Testis (tissue), 5 donors: ENCODE measurements around a stretch of chr2.

DNA sequence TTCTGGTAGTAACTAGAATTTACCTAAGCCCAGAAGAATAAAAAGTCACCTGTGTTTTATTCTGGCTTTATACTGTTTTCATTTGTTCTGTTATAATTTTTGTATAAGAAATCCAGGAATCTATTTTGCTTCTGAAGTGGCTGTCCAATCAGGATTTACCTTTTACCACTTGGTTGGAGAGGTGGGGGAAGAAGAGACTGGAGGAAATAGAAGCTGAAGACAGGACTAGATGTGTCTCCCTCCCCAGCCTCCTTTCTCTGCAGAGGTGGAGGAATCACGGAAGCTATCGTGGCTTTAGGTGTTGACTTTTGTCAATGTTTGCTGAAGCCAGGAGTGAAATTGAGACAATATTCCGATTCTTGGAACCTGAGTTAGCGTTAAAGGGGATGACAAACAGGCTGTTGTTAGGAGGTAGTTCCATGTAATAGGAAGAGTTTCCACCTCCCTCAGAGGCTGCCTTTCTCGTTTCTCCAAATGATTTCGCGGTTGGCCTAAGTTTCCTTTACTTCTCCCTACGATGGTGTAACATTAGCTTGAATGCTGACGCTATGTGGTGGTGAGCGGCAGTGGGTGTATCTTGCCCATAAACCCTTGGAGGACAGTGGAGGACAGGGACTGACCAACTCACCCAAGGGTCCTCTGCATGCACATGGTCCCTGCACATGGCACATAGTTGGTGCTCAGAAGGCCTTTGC is 43.6 kb downstream of the PDCL3 start:
- PRO-cap, 3 experiments, result no peak in any of the 3 experiments
- RAMPAGE, long total RNA, 2 experiments, result no peak in any of the 2 experiments
- RRBS, result no CpG with 5 or more reads among the region's 10 CpGs

GRCh38 chr2:100821561-100822003 is 1.6 kb downstream of the NPAS2 start:
- PRO-cap, 3 experiments, result no peak in any of the 3 experiments
- RAMPAGE, long total RNA, 2 experiments, result no peak in any of the 2 experiments
- RRBS, result no CpG with 5 or more reads among the region's 4 CpGs

DNA sequence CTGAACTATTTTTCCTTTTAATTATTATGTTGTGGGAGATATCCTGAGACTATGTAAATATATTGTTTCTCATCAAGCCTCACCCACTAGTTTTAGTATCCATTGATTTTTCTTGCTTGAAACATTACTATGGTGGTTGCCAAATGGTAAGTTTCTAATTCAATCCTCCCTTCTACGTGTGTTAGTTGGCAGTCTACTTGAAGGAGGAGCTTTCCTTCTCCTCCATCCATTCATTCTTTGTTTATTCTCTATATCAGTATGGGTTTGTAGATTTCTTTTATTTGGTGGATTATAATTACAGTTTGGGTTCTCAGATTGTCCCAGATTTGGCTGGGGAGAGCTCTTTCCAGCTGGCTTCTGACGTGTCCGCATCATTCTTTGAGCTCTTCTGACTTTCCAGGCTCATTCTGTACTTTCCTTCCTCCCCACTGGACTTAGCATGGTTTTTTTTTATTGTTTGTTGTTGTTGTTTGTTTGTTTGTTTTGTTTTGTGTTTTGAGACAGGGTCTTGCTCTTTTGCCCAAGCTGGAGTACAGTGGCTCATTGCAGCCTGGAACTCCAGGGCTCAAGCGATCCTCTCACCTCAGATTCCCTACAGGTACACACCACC is 40.6 kb downstream of the NPAS2 start:
- PRO-cap, 3 experiments, result no peak in any of the 3 experiments
- RAMPAGE, long total RNA, 2 experiments, result no peak in any of the 2 experiments
- RRBS, result no CpG with 5 or more reads among the region's 4 CpGs

DNA sequence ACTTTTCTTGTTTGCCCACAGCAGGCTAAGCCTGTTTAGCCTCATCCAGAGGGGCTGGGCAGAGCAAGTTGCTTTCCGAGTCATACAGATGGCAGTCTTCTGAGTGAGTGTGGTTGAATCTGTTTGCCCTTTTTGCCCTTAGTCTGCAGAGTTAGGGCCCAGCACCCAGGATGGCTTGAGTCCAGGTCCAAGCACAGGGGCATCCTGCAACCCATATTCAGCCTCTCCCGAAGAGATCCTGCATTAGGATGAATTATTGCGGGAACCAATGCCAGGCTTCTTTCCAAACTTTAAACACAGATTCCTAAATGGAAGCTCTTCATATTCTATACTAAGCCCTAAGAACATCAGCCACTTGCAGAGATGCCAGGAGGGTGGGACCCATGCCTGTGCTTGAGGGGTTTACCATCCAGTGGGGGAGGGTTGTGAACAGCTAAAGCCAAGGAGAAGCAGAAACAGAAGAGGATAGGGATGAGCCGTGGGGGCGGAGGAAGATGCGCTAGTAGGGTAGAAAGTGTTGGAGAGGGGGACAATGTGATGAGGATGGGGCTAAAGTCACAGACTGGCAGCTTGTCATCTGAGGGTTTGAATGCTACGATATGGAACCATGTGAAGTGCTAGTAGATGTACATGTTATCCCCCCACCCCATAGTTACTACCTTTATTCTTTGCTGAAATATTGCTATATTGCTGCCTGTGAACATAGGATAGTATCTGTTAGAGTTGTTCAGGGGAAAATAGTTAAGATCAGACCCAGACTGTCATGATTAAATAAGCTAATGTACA is 68.2 kb downstream of the NPAS2 start:
- PRO-cap, 3 experiments, result no peak in any of the 3 experiments
- RAMPAGE, long total RNA, 2 experiments, result no peak in any of the 2 experiments
- RRBS, result no CpG with 5 or more reads among the region's 7 CpGs

DNA sequence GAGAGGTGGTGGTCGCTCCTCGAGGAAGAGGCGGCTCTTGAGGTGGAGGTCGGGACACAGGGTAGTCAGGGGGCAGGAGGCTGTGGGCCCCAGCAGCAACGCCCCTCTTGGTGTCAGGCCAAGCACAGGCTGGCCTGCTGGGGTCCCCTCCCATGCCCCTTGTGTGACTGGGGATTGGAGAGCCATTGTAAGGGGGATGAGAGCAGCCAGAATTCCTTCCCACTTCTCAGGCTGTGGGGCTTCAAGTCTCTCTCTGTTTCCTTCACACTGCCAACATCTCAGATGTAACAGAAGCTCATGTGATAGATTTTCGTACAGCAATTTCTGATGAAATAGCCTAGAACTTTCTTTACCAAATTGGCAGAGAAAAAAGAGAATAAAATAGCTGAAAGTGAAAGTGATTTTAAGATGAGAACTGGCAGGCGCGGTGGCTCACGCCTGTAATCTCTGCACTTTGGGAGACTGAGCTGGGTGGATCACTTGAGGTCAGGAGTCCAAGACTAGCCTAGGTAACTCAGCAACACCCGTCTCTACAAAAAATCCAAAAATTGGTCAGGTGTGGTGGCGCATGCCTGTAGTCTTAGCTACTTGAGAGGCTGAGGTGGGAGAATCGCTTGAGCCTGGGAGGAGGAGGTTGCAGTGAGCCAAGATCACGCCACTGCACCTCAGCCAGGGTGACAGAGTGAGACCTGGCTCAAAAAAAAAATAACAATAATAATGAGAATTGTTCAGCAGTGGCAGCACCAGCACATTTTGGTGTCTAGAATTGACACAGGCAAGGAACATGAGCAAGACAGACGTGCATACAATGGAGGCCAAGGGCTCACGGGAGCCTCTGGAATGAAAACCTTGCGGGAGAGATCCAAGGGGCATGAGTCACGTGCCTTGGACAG is 61.0 kb upstream of the RPL31 start:
- PRO-cap, 3 experiments, result no peak in any of the 3 experiments
- RAMPAGE, long total RNA, 2 experiments, result no peak in any of the 2 experiments
- RRBS, result no CpG with 5 or more reads among the region's 17 CpGs

- PRO-cap, 3 experiments, result no peak in any of the 3 experiments
- RAMPAGE, long total RNA, 2 experiments, result no peak in any of the 2 experiments
- RRBS, result no CpG with 5 or more reads among the region's 6 CpGs
Measured at GRCh38 chr2:100946127-100946670, 55.9 kb upstream of the RPL31 start.

DNA sequence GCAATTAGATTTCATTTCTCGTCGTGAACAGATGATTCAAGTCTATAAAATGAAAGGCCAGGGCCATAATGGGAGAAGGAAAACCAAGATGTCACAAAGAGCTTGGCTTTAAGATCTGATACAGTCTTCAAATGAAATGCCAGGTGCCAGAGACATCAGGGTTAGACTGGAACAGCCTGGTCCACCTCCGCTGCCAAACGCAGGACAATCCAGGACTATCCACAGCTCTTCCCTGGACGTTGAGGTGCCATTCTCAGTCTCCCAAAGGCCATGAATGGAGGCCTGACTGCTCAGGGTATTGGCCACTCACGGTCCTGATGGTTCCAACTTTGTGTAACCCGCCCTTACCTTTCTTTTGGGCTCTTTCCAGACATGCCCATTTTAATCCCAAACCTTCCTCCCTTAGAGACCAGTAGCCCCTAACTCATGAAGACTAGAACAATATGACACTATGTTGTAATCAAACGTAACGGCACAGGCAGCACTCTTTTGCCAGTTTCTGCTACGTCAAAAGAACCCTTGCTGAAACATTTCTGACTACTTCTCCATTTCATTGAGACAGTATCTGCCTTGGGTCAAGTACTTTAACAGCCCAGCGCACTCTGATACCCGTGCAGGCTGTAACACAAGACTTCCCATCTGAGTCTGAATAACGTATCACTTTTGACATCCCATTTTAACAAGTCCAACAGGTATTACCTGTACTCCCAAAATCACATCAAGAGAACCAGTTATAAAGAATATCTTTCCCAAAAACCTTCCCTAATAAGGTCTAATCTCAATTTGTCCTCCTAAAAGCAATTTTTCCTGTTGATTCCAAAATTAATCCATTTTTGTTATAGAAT is 38.6 kb downstream of the TBC1D8 start:
- PRO-cap, 3 experiments, result no peak in any of the 3 experiments
- RAMPAGE, long total RNA, 2 experiments, result no peak in any of the 2 experiments
- RRBS, result no CpG with 5 or more reads among the region's 13 CpGs

DNA sequence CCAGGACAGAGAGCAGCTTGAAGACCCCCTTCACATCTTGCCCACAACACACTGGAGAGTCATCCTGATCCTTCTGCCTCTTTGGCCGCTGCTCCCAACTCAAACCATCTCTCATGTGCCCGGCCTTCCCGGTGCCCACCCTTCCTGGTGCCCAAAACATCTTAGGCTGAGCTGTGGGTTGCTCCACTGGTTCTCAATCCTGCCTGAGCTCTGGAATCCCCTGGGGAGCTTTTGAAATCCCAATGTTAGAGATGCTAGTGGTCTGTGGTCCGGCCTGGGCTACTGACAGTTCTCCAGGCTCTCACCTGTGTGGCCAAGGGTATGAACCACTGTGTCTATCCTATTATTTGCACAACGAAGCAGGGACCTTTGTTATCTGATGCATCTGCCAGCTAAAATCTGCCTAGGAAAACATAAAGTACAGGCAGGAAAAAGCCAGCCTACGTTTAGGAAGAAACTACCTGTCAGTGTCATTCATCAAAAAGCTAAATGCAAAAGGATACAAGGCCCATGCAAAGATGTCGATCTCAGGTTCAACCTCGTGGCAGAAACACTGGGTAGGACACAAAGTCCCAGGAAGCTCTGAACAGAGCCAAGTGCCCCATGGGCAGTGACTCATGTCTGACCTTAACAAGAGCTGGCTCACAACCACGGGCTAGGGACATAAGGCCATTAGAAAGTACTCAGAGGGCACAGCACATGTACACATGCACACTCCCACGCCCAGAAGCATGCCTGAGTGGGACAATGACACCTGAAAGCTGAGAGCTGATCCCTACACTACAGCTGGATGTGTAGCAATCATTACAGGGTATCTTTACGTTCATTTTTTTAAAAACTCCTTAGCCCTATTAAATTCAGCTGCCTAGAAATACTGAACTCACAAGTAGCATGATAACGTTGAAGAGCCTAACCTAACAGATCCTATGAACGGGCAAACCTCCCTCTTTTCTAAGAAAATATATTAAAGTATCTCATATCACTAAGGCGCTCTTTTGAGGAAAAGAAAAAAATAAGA is 30.7 kb downstream of the TBC1D8 start:
- PRO-cap, 3 experiments, result no peak in any of the 3 experiments
- RAMPAGE, long total RNA, 2 experiments, result no peak in any of the 2 experiments
- RRBS, result no CpG with 5 or more reads among the region's 14 CpGs

DNA sequence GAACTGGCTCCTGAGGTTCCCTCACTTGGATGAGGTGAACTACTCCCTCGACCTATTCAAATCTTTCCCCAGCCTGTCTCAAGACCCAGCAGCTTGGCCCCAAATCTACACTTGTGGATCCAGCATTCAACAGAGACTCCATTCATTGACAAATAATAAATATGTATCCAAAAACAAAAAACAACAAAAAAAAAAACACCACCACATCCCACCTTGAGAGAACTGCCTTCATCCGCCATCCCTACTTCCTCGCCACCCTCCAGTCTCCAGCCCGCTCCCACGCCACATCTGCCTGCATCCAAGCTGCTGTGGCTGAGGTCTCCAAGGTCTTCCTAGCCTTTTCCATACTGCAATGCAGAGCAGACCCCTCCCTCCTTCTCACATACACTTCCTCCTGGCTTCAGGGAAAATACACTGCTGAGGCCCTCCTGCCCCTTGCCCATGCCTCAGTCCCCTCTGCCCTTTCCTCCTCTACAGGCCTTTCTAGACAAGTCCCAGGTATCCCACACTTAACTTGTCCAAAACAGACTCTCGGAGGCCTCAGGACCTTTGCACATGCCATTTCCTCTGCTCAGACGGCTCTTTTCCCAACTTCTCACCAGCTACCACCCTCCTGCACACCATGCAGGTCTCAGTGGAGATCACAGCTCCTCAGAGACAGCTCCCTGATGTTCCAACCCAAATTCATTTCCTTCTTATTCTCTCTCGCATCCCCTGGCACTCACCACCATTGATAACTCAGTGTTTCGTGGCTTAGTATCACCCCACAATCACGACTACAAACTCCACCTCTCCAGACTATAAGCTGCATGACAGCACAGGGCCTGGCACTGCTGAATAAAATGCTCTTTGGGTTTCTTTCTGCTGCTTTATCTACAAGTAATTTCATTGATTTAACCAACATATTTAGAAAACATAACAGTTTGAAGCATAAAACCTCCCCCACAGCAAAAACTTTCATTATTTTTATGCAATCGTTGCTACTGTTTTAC is 11.7 kb downstream of the TBC1D8 start:
- PRO-cap, 3 experiments, result no peak in any of the 3 experiments
- RAMPAGE, long total RNA, 2 experiments, result no peak in any of the 2 experiments
- RRBS, result no CpG with 5 or more reads among the region's 11 CpGs

- PRO-cap, 3 experiments, result no peak in any of the 3 experiments
- RAMPAGE, long total RNA, 2 experiments, result no peak in any of the 2 experiments
- RRBS, result no CpG with 5 or more reads among the region's 13 CpGs
Measured at GRCh38 chr2:101244703-101245318, 7.9 kb upstream of the CNOT11 start.

DNA sequence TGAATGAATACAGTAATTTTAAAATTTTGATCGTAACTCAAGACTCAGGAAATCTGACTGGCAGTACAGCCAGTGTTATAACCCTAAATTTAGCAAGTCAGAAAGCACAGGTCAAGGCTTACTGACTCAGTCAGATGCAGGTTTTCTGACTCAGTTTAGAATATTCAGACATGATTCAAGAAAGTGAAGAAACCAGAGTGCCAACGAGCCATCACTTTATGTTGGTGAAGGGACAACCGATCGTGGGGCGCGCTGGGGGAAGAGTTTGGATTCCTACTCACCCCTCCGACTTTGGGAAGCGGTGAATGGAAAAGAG is 1.1 kb downstream of the RNF149 start:
- PRO-cap, 3 experiments, result no peak in any of the 3 experiments
- RAMPAGE, long total RNA, 2 experiments, result no peak in any of the 2 experiments
- RRBS, result no CpG with 5 or more reads among the region's 8 CpGs

GRCh38 chr2:101311380-101311801 is 2.9 kb upstream of the RNF149 start:
- PRO-cap, 3 experiments, result no peak in any of the 3 experiments
- RAMPAGE, long total RNA, 2 experiments, result no peak in any of the 2 experiments
- RRBS, result no CpG with 5 or more reads among the region's 2 CpGs

- PRO-cap, 3 experiments, result no peak in any of the 3 experiments
- RAMPAGE, long total RNA, 2 experiments, result no peak in any of the 2 experiments
- RRBS, result no CpG with 5 or more reads among the region's 3 CpGs
Measured at GRCh38 chr2:101396254-101396700, 9.0 kb upstream of the CREG2 start.

- PRO-cap, 3 experiments, result no peak in any of the 3 experiments
- RAMPAGE, long total RNA, 2 experiments, result no peak in any of the 2 experiments
- RRBS, result no CpG with 5 or more reads among the region's 25 CpGs
Measured at GRCh38 chr2:101434730-101435553, 40.0 kb downstream of the RFX8 start.

DNA sequence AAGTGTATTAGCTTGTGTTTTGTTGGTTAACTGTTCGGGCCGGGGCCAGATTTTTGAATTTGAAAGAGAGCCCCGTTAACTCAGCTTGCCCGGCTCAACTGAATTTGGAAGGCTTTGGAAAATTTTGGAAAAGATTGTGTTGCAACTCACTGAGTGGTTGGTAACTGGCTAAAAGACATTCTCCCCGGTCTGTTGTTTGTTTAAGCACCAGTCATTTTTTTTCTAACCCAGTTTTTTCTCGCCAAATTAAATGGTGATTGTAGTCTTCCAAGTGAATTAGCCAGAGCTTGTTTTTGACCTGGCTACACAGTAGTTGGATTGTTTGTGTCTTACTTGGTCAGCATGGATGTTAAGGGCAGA is 2.3 kb downstream of the MAP4K4 start:
- PRO-cap, 3 experiments, result no peak in any of the 3 experiments
- RAMPAGE, long total RNA, 2 experiments, result no peak in any of the 2 experiments
- RRBS, result 5% methylated on average over 3 of the region's 6 CpGs

- PRO-cap, 3 experiments, result no peak in any of the 3 experiments
- RAMPAGE, long total RNA, 2 experiments, result no peak in any of the 2 experiments
- RRBS, result no CpG with 5 or more reads among the region's 6 CpGs
Measured at GRCh38 chr2:101835756-101836250, 138.3 kb downstream of the MAP4K4 start.

GRCh38 chr2:102034887-102035341 is 43.2 kb downstream of the IL1R2 start:
- PRO-cap, 3 experiments, result no peak in any of the 3 experiments
- RAMPAGE, long total RNA, 2 experiments, result no peak in any of the 2 experiments
- RRBS, result no CpG with 5 or more reads among the region's 10 CpGs

- PRO-cap, 3 experiments, result peak in 3 of 3 experiments; most common plus-strand start chr2:102048749 (in 3); most common minus-strand start chr2:102048584 (in 2)
- RAMPAGE, long total RNA, 2 experiments, result no peak in any of the 2 experiments
- RRBS, result no CpG with 5 or more reads among the region's 9 CpGs
Measured at GRCh38 chr2:102048413-102049001, 56.7 kb downstream of the IL1R2 start.

DNA sequence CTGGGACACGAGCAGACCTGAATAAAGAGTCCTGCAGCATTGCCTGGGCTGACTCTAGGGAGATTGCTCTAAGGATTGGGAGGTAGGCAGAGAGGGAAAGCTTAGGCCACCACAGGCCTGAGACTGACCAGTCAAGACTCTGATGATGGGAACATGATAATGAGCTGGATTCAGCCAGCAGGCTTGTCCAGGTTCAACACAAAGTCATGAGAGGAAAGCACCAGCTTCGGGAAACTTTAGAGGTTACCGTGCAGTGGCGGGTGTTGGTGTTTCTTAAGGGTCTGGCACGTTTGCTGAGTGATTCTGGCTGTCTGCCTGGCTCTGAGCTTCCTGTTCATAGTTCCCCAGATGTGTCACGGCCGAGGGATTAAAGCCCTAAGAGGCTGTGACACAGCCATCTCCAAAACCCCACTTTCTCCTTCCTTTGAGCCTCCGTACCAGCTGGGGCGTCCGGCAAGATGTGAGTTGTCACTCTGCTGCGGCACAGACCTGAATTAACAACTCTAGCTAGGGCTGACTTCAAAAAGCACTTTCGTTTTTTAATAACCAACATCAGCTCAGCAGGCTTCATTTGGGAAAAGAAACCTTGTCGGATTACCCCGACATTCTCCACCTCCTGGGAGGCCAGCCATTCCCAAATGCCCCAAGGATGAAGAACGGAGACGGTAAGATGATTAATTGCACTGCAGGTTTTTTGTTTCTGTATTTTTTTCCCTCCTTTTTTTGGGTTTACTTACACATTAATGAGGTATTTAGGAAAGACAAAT is 38.2 kb upstream of the IL1R1 start:
- PRO-cap, 3 experiments, result peak in 2 of 3 experiments; most common minus-strand start position 491 of the sequence (in 1)
- RAMPAGE, long total RNA, 2 experiments, result no peak in any of the 2 experiments
- RRBS, result no CpG with 5 or more reads among the region's 16 CpGs

- PRO-cap, 3 experiments, result peak in 1 of 3 experiments; most common plus-strand start chr2:102143745 (in 1); most common minus-strand start chr2:102143747 (in 1)
- RAMPAGE, long total RNA, 2 experiments, result no peak in any of the 2 experiments
- RRBS, result no CpG with 5 or more reads among the region's 14 CpGs
Measured at GRCh38 chr2:102143341-102144130, 990 bp downstream of the IL1R1 start.